Cerebellum (tissue), 5 donors: ENCODE measurements around the gene MAP4K2.

- PRO-cap, 3 experiments: peak in 3 of 3 experiments; most common plus-strand start chr11:64803302 (in 3); most common minus-strand start chr11:64803191 (in 1)
- RAMPAGE, long total RNA: no peak
Observed at GRCh38 chr11:64802771-64803939, at the start of gene MAP4K2. Gene MAP4K2, minus strand, starts transcription at chr11:64803214.

DNA sequence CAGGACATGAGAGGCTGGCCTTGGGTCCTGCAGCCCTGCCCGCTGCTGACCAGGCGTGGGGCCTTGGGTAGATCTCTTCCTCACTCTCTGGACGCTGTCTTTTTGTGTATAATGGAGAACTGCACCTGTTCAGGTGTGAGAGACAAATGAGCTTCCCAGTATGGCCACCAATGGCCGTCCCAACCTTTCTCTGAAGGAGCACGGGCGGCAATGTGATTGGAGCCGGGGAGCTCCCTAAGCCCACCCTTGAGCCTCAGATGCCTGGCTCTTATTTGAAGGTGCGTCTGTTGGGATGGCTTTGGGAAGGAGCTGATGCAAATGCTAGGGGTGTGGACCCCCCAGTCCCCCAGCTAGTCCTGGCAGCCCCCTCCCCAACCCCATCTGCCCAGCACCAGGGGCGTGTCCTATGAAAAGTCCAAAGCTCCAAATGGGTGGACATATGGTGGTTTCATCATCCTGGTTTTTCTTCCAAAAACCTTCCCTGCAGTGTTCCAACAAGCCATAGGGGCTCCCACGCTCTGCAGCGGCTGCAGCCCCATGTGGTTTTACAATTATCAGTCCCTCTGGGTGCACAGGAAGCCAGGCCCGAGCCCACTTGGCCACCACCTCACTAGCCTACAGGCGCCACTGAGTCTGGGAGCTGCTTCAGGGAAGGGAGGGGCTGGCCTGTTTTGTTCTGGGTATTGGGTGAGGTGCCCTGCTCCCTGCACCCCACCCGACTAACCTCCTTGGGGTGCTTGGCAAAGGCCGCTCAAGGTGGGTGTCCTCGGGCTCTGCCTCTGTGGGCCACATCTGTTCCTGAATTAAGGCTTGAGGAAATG is 5.0 kb upstream of the CDC42BPG start:
- PRO-cap, 3 experiments: no peak in any of the 3 experiments
- RAMPAGE, long total RNA: no peak

GRCh38 chr11:64855374-64855829 is 10.9 kb upstream of the CDC42BPG start:
- PRO-cap, 3 experiments: no peak in any of the 3 experiments
- RAMPAGE, long total RNA: no peak

DNA sequence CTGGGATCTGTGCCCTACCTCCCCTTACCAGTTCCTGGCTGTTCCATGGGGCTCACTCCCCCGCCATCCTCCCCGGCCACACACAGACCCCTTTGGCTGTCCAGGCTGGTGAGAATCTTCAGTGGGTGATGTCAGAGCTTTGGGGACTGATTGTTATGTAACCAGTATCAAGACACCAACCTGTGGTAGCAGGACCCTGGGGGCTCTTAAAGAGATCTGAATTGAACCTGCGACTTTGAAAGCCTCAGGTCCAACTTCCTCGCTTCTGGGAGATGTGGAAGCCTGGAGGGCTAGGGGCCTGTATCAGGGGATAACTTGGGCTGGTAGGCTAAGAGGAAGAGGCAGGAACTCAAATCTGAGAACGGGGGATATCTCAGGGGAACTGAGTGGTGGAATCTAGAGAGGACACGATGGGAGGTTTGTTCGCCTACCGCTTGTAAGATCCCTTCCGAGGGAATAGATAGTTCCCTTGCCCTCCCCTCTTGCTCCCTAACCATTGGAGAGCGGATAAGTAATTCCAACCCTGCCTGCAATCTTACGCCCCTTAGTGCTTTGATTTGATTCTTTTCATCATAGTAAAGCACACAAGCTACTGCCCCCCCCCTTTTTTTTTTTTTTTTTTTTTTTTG is 1.3 kb upstream of the EHD1 start:
- PRO-cap, 3 experiments: no peak in any of the 3 experiments
- RAMPAGE, long total RNA: no peak

GRCh38 chr11:64911782-64912165 is 5.2 kb downstream of the ATG2A start:
- PRO-cap, 3 experiments: no peak in any of the 3 experiments
- RAMPAGE, long total RNA: no peak

- PRO-cap, 3 experiments: no peak in any of the 3 experiments
- RAMPAGE, long total RNA: no peak
Observed at GRCh38 chr11:64932959-64933441, 2.7 kb downstream of the GPHA2 start.

DNA sequence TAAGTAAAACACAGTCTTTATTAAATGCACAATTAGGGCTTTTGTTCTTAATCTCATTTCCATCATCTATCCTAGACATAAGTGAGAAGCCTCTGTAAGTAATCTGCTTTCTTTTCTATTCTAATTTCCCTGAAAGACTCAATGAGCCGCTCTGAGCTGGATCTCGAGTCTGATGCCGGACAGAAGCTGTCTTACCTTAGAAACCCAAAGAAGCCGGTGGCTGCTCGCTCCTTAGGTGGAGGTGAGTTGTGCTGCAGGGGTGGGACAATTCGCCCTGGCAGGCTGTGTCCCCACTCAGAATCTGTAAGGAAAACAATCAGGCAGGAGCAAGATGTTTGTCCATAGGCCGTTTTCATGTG is 3.8 kb upstream of the GPHA2 start:
- PRO-cap, 3 experiments: no peak in any of the 3 experiments
- RAMPAGE, long total RNA: no peak

DNA sequence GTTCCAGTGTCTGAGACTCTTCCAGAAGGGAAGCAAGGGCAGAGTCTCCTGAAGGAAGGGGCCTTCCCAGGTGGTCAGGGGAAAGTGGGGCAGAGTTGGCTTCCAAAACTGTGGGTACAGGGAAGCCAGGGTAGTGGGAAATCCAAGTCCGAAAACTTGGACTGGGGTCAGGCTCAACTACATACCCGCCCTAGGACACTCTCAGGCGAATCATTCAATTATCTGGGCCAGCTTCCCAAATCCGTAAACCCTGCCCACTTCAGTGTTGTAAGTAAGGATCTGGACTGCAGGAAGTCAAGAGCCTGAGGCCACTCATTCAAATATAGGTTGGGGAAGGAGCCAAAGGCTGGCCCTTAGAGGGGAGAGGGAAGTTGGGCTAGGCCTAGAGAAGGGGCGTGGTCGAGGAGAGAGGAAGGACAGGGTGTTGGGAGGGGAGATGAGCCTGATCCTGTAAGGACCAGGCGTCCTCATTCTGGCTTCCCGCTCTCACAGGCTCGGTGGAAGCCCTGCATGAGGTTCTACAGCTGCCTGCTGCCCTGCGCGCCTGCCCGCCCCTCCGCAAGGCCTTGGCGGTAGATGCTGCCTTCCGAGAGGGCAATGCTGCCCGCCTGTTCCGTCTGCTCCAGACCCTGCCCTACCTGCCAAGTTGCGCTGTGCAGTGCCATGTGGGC is 2.9 kb downstream of the SAC3D1 start:
- PRO-cap, 3 experiments: no peak in any of the 3 experiments
- RAMPAGE, long total RNA: no peak

- PRO-cap, 3 experiments: no peak in any of the 3 experiments
- RAMPAGE, long total RNA: no peak
Observed at GRCh38 chr11:65109687-65109995, 2.0 kb upstream of the TM7SF2 start.

DNA sequence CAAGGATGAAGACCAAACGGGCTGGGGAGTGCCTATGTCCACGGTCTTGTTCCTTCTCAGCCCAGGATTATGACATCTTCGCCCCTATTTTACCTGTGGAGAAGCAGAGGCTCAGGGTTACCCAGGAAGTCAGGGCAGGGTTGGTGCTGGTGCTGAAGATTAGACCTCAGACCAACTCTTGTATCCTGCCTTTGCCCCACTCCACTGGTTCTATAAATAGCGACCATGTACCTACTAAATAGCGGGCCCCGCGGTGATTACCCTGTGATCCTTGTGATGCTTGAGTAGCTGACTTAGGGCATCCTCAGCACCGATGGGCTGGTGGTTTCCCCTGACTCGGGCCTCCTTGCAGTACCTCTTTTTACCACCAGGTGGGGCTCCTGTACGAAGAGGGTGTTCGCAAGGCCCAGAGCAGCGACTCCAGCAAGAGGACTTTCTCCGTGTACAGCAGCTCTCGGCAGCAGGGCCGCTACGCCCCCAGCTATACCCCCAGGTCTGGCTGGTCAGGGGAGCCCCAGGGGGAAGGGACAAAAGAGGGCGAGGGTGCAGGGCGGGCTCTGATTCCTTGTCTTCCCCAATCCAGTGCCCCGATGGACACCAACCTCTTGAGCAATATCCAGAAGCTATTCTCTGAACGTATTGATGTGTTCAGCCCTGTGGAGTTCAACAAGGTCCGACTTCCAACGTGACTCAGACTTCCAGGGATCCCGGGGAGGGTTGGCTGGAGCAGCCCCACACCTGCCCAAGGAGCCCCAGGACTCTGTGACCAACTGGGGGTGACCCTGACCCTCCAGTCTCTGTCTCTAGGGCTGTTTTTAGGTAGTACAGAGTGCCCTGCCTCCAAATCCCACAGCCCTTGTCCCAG is 1.3 kb upstream of the TM7SF2 start:
- PRO-cap, 3 experiments: peak in 1 of 3 experiments; most common plus-strand start position 417 of the sequence (in 1)
- RAMPAGE, long total RNA: no peak

GRCh38 chr11:65118775-65119428 is 1.4 kb upstream of the ZNHIT2 start:
- PRO-cap, 3 experiments: no peak in any of the 3 experiments
- RAMPAGE, long total RNA: no peak

DNA sequence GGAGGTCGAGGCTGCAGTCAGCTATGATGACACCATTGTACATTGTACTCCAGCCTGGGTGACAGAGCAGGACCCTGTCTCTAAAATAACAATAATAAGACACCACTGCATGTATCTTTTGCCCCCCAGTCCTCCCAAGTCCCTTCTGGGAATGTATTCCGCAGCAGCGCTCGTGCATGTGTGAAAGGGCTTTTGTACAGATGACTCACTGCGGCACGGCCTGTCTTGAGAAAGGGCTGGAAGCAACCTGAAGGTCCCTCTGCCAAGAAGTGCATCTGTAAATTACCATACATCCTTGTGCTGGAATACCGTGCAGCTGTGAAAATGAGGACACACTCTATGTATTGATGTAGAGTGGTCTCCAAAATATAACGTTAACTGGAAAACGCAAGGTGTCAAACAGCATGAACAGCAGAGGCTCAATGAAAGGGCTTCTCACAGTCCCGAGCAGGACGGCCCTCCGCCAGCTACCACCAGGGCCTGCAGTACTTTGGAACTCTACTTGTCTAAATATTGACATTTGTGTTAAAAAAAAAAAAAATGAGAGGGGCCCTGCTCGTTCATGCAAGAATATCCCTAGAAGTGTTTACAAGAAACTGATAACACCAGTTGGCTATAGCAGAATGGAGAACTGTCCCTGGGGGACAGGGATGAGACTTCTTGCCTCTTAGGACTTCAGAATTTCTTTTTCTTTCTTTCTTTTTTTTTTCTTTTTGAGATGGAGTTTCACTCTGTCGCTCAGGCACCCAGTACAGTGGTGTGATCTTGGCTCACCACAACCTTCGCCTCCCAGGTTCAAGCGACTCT is 8.9 kb upstream of the CDC42EP2 start:
- PRO-cap, 3 experiments: no peak in any of the 3 experiments
- RAMPAGE, long total RNA: no peak

GRCh38 chr11:65329955-65330392 is 3.7 kb upstream of the DPF2 start:
- PRO-cap, 3 experiments: no peak in any of the 3 experiments
- RAMPAGE, long total RNA: no peak

DNA sequence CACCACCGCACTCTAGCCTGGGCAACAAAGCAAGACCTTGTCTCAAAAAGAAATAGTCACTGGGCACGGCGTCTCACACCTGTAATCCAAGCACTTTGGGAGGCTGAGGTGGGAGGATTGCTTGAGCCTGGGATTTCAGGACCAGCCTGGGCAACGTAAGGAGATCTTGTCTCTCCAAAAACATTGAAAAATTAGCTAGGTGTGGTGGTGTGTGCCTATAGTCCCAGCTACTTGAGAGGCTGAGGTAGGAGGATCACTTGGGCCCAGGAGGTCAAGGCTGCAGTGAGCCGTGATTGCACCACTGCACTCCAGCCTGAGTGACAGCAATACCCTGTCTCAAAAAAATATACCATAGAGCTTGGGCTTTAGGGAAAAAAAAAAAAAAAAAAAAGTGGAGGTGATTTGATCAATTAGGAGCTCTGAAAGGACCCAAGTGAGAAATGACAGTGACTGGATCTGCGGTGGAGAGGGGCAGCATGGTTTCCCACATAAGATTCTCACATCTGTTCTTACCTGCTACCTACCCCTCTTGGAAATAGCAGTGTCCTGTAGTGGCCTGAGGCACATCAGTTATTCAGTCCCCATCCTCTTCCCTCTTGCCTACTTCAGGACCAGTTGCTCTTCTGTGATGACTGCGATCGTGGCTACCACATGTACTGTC is 6.2 kb upstream of the TIGD3 start:
- PRO-cap, 3 experiments: no peak in any of the 3 experiments
- RAMPAGE, long total RNA: no peak

DNA sequence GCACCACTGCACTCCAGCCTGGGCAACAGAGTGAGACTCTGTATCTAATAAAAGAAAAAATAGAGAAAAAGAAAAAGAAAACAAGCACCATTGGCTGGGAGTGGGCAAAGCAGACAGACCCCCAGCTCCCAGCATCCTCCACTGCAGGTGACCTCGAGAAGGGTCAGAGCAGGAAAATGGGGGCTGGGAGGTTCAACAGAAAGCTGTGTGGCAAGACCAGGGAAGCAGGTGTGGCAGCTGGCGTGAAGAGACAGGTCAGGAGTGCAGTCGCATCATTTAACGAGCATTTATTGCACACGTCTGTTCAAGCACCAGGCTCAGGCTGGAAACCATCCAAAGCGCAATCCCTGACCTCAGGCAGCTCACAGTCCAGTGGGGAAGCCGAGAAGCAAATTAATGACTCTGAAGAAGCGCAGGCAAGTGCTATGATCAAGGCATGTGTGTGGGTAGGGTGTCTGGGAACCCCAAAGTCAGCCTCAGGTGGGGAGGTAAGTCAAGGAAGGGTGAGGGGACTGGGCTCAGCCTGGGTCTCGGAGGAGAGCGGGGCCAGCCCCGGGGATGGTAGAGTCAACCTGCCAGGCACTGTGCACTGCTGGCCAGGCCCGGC is 7.4 kb downstream of the SLC25A45 start:
- PRO-cap, 3 experiments: no peak in any of the 3 experiments
- RAMPAGE, long total RNA: no peak

GRCh38 chr11:65381739-65382051 is 751 bp downstream of the SLC25A45 start:
- PRO-cap, 3 experiments: no peak in any of the 3 experiments
- RAMPAGE, long total RNA: no peak

DNA sequence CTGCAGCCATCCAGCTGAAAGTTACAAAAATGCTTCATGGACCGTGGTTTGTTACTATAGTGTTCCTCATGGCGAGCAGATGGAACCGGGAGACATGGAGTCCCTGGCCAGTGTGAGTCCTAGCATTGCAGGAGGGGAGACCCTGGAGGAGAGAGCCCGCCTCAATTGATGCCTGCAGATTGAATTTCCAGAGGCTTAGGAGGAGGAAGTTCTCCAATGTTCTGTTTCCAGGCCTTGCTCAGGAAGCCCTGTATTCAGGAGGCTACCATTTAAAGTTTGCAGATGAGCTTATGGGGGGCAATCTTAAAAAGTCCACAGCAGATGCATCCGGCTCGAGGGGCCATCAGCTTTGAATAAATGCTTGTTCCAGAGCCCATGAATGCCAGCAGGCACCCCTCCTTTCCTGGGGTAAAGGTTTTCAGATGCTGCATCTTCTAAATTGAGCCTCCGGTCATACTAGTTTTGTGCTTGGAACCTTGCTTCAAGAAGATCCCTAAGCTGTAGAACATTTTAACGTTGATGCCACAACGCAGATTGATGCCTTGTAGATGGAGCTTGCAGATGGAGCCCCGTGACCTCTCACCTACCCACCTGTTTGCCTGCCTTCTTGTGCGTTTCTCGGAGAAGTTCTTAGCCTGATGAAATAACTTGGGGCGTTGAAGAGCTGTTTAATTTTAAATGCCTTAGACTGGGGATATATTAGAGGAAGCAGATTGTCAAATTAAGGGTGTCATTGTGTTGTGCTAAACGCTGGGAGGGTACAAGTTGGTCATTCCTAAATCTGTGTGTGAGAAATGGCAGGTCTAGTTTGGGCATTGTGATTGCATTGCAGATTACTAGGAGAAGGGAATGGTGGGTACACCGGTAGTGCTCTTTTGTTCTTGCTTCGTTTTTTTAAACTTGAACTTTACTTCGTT is 37.7 kb downstream of the FRMD8 start:
- PRO-cap, 3 experiments: no peak in any of the 3 experiments
- RAMPAGE, long total RNA: no peak

DNA sequence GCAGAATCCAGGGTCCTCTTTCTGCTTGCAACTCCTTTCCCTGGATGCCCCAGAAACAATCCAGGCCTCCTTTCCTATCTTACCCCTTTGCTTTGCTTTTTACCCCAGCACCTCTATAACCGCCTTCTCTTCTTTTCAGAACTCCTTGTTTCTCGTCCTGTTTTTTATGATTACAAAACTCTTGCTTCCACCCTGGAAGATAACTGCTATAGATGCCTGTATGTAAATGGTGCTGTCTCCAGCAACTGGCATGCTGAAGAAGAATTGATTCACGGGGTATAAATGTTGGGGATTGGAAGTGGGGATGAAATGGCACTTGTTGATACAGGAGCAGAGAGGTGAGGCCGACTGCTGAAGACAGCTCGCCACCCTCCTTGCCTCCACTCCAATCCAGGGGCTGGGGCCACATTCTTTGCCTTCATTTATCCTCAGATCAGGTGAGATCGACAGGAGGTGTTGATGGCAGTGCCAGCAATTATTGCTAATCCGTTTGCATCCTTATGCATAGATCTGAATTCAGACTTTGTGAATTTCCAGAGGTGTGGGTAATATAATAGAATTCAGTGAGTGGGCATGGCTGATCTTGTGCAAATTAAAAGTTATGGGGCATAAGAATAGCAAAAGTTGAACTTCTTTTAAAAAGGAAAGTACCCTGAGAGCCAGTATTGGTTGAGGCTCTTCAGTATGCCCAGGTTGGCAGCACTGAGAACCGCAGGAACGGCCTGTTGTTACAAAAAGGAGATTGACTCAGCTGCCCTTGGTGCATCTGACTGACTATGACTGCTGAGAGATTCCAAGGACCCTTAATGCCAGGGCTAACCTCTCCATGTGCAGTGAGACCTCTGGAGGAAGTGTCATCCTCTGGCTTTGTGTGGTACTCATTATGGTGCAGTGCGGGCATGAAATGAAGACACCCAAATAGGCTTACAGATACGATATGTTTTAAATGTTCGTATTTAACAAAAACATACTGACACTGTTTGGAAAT is 41.5 kb downstream of the FRMD8 start:
- PRO-cap, 3 experiments: no peak in any of the 3 experiments
- RAMPAGE, long total RNA: no peak

DNA sequence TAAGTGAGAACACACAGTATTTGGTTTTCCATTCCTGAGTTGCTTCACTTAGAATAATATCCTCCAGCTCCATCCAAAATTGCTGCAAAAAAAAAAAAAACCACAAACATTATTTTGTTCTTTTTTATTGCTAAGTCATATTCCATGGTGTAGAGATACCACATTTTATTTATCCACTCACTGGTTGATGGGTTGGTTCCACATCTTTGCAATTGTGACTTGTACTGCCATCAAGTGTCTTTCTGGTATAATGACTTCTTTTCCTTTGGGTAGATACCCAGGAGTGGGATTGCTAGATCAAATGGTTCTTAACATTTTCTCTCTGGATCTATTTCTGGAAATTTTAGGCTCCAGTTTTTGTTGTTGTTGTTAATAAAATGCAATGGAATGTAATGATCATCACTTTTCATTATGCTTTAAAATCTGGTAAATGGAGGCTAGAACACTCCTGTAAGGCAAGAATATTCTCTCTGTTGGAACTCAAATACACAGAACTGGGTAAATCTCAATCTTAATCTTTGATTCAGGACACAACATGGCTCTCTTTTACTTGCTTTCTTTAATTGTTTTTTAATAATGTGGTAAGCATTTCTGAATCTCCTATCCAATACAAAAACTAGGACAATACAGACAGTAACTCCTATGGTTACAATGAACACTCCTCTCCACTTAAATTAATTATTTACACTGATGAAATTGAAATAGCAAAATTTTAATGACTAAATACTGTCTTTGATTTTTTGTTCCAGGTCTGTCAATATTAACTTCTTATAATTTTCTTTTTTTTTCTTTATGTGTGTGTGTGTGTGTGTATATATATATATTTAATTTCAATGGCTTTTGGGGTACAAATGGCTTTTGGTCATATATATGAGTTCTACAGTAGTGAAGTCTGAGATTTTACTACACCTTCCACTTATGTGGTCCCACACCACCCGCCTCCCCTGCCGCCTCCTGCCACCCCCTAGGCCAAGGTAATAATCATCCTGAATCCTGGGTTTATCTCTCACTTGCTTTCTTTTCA is 46.8 kb downstream of the FRMD8 start:
- PRO-cap, 3 experiments: no peak in any of the 3 experiments
- RAMPAGE, long total RNA: no peak

DNA sequence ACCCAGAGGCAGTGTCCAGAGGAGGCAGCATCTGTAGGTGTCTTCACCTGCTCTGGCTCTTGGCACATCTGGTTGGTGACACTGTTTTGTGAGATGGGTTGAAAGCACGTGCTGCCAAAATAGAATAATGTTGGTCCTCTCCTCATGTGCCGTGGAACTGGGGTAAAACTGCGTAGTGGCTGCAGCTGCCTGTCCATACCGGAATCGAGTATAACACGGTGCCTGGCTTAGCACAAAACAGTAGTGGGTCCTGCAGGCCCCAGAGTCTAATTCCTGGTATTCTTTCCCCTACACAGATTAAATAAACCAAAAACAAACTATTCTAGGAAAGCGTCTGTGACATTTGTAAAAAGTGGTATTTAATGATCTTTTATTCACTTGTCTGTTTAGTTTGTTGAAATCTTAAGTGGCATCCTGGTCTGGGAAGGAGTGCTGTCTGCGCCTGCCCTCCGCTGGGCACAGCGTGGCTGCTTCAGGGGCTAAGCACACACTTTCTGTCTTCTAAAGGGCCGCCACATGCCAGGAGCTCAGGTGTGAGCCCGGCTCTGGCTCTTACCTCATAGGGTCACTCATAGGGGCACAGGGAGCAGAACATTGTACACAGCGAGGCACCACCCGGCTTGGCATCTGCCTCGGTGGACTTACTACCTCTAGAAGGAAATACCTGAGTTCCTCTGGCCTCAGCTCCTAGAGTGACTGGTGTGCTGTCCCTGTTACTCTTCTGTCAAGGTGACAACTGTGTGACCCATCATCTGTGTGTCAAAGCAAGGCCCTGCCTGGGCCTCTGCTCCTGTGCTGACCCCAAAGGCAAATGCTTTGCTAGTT is 49.4 kb downstream of the FRMD8 start:
- PRO-cap, 3 experiments: no peak in any of the 3 experiments
- RAMPAGE, long total RNA: no peak